Pericardium (tissue), 1 donor: ENCODE measurements around a stretch of chr1.

DNA sequence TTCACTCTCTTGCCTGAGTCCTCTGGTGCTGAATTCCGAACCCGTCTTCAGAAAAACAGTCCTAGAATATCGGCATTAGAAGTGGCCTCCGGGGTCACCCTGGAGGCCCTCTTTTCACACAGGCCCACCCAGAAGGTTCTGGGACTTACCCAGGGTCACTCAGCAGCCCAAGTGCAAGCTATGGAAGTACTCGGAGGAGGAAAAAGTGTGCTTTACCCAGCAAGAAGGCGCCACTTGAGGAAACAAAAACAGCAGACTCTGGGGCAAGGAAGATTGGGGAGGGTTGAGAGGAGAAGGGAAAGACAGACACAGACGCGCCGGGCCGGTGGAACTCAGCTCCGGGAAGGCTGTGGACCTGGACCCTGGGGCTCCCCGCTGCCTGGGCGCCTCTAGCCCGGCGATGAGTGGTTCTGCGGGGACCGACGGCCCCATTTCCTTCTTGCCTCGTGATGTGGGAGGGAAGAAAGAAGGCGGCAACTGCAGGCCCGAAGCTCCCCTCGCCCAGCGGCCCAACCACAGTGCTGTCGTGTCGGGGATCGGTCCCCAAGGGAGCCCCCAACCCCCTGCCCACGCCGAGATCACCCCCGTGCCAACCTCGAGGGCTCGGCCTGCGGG is 7.1 kb downstream of the FOXD3 start:
- RRBS = 9% methylated on average over 4 of the region's 32 CpGs

- RRBS = no CpG with 5 or more reads among the region's 14 CpGs
Observed at GRCh38 chr1:63548588-63549160, 25.3 kb downstream of the EFCAB7 start.

DNA sequence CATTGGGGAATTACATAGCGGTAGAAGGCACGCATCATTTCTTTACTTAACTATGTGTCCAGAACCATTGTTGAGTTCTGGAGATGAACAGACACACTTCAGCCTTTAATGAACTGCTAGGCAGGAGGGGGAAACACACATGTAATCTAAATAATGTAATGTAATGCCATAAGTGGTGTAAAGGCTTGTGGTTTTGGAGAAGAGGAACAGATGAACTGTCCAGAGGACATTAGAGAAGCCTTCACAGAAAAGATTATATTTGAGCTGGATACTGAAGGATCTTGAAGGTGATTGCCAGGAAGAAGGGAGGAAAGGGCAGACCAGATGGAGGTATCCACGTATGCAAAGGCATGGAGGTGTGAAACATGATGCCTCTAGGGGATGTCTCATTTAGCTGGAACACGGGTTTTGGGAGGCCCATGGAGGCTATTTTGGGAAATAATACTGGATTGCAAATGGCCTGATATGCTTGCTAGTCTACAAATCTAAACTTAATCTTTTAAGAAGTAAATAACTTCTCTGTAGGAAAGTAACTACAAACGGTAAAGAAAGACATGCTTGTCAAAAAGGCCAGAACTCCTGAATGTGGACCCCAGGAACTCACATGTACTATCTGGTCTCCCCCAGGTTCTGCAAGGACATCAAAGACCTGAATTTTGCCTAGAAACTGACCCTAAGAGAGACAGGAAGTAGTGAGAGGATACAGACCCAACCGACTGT is 36.7 kb downstream of the ROR1 start:
- RRBS = no CpG with 5 or more reads among the region's 6 CpGs

GRCh38 chr1:63892384-63893475 is 118.9 kb downstream of the ROR1 start:
- RRBS = no CpG with 5 or more reads among the region's 8 CpGs

GRCh38 chr1:63913723-63914542 is 140.1 kb downstream of the ROR1 start:
- RRBS = no CpG with 5 or more reads among the region's 10 CpGs

DNA sequence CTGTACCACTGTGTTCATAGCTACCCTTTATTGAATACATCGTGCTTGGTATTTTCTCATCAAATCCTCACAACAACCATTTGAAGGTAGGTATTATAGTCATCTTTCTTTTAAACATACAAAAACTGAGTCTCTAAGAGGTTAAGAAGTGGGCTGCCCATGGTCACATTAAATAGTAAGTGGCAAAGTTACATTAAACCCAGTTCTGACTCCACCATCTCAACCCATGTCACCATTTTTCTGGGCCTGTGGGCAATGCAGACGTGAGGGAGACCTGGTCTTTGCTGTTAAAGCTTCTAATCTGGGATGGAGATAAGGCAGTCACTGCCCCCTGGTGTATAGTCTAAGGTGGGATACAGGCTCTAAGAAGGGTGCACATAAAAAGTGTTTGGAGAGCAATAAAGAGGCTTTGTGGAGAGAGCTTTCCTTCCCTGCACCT is 141.2 kb downstream of the ROR1 start:
- RRBS = no CpG with 5 or more reads among the region's 2 CpGs

GRCh38 chr1:64070844-64071469 is 132.5 kb upstream of the UBE2U start:
- RRBS = no CpG with 5 or more reads among the region's 9 CpGs

DNA sequence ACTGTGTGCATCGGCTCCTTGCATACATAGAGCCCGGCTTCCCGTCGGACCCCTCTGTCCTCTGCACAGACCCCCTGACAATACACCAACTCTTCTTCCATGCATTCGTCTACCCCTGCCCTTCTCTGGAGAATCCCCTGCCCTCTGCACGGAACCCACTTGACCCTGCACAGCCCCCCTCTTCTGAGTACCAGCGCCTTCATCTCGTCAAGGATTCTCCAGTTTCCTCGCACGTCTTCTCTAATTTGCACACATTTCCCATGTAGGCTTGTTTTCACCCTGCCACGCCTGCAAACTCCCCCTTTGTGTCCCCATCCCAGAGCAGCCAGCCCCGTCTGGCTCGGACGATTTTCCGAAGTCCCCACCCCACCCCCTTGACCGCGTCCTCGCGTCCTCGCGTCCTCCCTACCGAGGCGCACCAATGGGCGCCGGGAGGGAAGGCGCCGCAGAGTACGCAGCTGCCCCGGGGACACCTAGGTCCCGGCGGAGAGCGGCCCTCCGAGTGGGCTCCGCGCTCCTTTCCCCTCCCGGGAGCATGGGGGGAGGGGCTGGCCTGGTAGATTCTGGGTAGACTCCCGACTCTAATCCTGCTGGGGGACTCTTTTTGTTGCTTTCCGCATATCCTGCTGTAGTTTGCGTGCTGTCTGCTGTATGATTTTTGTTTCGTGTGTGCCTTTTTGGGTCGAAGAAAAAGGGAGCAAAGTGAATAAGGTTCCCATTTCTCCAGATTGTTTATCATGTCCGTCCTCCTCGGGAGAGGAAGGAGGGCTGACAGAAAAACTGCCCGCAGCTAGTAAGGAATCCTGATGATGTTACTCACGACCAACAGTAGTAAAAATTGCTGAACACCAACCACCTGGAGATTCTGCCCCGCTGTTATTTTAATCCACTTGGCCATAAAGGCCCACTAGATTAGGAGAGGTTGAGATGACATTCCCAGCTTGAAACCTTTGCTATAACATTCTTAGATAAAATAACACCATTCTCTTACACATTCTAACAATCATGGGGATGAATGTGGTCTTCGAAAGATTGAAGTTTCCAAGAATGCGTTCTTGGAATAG is 1.4 kb downstream of the CACHD1 start:
- RRBS = 3% methylated on average over 9 of the region's 48 CpGs

GRCh38 chr1:64664266-64664890 is 80.5 kb upstream of the RAVER2 start:
- RRBS = no CpG with 5 or more reads among the region's 7 CpGs

DNA sequence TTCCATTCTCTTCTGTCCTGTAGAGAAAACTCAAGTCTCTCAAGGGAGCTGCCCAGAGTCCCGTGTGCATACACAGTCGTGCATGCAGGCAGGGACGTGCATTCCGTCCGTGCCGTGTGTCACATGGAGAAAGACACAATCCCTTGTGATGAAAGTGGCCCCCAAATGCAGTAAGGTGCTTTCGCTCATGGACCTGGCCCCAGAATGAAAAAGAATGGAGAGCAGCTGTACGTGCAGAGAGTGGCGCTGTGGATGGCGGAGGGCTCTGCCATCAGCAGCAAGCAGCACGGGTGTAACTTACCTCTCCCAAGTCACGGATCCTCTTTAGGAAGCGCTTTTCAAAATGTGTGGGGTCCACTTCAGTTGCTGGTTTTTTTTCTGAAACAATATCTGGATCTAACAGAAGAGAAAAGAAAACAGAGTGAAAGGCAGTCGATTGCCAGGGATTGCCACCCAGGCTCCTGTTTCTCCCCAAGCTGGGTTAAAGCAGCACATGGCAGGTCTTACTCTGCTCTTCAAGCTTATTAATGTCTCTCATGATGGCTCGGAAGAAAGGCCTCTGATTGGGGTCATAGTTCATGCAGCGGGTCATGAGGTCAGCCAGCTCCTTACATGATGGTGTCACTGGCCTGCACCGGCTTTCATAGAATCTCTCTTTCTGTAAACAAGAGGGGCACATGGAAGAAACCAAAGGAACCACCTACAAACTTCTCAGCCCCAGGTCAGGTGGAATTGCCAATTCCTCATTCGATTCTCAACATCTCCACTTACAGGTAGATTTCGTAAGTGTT is 96.3 kb downstream of the RAVER2 start:
- RRBS = no CpG with 5 or more reads among the region's 19 CpGs

DNA sequence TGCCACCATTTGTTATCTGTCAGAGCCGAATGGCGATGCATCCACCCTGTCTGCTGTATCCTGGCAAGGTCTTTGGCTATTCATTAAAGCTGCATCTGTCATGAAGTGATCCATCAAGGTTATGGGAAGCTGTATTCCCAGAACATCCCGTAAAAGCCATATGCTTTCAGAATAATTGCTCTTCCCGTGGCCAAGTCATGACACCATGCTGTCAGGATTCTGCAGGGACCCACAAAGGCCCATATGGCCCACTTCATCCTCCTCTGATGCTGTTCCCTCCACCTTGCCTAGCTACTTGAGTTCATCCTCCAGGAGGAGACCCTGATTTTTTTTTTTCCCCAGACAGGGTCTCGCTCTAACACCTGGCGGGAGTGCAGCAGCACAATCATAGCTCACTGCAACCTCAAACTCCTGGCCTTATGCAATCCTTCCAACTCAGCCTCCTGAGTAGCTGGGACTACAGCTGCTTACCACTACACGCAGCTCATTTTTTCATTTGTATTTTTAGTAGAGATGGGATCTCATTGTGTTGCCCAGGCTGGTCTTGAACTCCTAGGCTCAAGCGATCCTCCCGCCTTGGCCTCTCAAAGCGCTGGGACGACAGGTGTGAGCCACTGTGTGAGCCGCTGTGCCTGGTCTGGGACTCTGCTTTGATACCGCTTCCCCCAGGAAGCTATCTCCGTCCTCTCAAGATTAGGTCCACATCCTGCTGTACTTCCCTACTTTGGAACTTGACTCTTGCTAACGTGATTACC is 104.2 kb downstream of the RAVER2 start:
- RRBS = no CpG with 5 or more reads among the region's 15 CpGs

GRCh38 chr1:64863865-64864533 is 102.3 kb downstream of the JAK1 start:
- RRBS = no CpG with 5 or more reads among the region's 10 CpGs

GRCh38 chr1:64932584-64933031 is 33.7 kb downstream of the JAK1 start:
- RRBS = no CpG with 5 or more reads among the region's 3 CpGs

DNA sequence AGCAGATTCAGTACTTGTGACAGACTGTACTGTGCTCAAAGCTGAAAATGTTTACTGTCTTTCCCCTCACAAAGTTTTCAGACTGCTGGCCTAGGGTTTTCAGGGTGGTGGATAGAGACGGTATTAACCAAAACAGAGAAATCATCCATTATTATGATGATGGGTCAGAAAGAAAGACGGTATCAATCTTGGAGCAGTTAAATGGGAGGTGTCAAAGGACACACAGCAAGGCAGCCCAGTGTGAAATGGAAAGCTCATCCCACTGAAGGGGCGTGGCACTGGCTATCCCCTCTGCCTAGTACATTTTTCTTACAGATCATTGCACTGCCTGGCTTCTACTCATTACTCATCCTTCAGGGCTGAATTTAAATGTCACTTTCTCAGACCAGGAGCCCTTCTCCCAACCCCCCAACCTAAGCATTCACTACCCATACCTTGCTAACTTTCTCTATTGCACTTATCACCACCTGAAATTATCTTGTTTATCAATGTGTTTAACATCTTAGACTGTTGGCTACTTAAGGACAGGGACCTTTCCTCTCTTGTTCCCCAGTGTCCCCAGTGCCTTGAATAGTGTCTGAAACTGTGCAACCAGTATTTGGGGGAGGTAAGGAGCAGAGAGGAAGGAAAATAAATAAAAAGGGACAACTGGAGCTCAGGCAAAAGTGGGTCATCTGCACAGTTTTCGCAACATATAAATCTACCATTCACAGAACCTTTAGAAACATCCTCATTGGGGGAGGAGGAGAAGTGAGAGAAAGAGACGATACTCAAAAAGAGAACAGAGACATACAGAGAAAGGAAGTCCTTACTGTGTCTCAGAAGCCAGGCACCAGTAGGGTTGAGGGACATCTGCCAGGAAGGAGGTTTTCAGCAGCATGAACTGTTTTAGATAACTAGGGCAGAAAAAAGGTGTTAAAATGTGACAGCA is 10.0 kb downstream of the JAK1 start:
- RRBS = no CpG with 5 or more reads among the region's 5 CpGs

- RRBS = no CpG with 5 or more reads among the region's 3 CpGs
Observed at GRCh38 chr1:65062380-65063118, 85.5 kb upstream of the AK4 start.

- RRBS = no CpG with 5 or more reads among the region's 11 CpGs
Observed at GRCh38 chr1:65147262-65147420, 862 bp upstream of the AK4 start.

DNA sequence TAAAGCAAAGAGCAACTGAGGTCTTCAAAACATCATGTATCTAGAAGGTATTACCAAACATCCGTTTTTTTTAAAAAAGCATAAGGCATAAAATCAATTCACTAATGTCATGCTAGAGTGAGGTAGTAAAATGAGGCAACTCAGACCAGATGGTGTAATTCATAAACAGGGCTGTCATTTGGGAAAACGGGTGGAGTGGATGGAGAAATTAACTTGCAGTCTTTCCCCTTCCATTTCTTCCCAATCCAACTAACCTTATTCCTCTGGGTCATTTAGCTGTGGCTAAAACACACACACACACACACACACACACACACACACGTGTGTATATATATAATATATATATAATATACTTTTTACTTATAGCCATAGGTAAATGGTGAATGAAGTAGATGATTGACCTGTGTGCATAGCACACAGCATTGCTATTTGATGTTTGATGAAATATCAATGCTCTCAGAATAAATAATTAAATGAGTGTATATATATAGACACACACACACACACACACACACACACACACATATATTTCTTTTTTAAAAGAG is 51.7 kb downstream of the LEPR start:
- RRBS = no CpG with 5 or more reads among the region's 3 CpGs

GRCh38 chr1:65512375-65512826 is 91.9 kb downstream of the LEPR start:
- RRBS = no CpG with 5 or more reads among the region's 4 CpGs

- RRBS = no CpG with 5 or more reads among the region's 3 CpGs
Observed at GRCh38 chr1:65691868-65692302, 100.8 kb upstream of the PDE4B start.

DNA sequence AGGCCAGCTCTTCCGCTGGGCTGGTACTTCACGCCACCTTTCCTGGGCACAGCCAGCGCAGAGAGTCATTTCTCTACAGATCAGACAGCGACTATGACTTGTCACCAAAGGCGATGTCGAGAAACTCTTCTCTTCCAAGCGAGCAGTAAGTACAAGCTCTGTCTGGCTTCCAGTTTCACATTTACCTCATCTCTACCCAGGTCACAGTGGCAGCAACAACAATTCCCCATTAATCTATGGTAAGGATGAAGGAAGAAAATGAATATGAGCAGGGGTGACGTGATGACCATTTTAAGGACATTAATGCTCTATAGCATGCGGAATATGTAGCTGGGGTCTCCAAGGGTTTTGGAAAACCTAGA is 286.5 kb upstream of the SGIP1 start:
- RRBS = no CpG with 5 or more reads among the region's 9 CpGs